ENCODE measurements around the gene VPS50.

GRCh38 chr7:92377660-92378896 is 69.2 kb upstream of the GATAD1 start:
- PRO-cap, result no peak

GRCh38 chr7:92450327-92451020 is 3.2 kb downstream of the GATAD1 start:
- PRO-cap, result no peak

DNA sequence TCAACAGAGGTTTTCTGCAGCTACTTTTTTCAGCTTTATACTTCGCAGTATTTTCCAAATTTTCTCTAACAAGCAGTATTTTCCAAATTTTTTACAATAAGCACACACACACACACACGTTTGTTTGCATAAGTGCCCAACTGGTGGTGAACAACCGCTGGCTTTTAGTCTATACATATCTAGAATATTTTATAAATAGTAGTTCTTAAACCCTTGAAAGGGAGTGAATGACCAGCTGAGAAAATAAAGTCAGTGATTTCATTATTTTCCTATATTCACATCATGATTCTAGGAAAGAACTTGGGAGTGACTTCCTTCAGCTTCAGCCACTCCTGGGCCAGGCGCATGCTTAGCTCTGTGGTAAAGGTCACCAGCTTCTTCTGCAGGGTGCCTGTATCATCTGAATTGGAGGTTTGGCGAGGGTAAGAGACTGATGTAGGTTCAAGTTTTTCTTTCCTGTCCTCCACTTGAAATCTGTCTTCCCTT is 13.6 kb downstream of the GATAD1 start:
- PRO-cap, result no peak

DNA sequence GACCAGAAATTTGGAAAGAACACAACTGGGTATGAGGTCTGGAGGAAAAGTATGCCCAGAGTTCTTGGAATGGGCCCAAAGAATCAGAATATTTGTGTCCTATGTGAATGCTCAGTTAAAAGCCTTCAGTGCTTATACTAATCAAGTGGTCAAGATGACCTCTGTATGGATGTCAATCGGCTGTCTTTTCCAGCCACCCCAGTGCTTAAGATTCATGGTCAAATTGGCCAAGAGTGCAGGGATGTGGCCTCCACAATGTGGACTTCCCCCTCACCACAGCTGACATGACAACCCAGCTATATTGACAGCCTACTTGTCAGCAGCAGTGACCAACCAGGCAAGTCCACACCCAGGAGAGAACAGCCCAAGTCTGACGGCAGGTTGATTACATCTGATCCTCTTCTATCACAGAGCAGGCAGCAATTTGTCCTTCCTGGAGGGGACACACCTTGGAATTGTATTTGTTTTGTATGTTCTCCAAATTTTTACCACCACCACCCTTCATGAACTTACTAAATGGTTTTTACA is 8.2 kb upstream of the ERVW-1 start:
- PRO-cap, result no peak

GRCh38 chr7:92584804-92585429 is 5.3 kb downstream of the FAM133B start:
- PRO-cap, result no peak

GRCh38 chr7:92586510-92586724 is 3.8 kb downstream of the FAM133B start:
- PRO-cap, result no peak

GRCh38 chr7:92634026-92634647 is 43.9 kb upstream of the FAM133B start:
- PRO-cap, result no peak

DNA sequence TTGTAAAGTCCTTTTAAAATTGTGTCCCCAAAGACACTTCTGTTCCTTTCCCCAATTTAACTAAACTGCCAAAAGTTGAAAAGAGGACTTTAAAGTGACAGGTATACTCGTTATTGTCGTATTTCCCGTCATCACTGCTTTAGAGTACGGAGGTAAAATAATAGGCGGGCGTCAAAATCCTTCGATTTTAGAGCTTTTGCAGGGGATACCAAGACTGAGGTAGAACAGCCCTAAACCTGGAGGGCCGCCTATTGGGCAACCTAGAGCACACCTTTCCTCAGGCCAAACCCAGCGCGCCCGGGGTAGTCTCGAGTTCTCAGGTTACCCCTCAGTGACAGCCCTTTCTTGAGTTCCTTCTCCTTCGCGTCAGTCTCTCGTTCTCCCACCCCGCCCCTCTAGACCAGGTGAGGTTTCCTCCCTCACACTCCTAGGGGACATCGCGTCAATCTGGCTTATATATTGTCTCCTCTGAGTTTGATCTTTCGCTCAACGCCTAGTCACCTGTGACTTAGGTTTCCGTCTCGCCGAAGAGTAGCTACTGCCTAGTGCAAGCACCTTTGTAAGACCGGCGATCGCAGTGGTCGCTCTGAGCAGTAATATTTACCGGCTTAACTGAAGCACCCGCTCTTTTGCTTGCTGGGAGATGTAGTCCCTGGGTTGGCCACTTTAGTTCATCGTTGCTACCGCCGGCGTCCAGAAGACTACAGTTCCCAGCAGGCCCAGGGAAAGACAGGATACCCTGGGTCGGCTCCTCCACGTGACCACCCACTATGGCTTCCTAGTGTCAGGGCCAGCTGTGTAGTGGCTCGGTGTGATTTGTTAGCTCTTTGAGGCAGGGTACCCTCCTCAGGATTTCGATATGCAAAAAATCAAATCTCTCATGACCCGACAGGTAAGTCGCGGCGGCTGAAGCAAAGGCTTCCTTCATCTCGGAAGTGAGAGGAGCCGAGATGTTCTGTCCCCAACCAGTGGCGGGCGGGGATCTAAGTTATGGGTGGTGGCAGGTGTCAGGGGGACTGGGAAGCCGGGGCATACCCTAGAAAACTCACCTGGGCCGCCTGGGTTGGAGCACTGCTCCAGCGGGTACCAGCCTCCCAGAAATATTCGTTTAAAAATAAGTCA is at the start of gene VPS50:
Gene VPS50 (plus strand): TSS at position 758 of the 1,122 bp plus-strand sequence.
- PRO-cap, result bidirectional peak, plus-strand start at position 331 of the sequence, minus-strand start at position 397 of the sequence; bidirectional peak, plus-strand start at position 771 of the sequence, minus-strand start at position 533 of the sequence

DNA sequence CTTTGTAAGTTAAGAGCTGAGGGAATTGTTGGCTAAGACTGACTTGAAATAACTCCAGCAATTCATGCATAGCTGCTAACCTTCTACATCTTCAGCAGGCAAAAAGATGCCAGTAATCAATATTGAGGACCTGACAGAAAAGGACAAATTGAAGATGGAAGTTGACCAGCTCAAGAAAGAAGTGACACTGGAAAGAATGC is 174 bp downstream of the GNGT1 start:
- PRO-cap, result no peak

DNA sequence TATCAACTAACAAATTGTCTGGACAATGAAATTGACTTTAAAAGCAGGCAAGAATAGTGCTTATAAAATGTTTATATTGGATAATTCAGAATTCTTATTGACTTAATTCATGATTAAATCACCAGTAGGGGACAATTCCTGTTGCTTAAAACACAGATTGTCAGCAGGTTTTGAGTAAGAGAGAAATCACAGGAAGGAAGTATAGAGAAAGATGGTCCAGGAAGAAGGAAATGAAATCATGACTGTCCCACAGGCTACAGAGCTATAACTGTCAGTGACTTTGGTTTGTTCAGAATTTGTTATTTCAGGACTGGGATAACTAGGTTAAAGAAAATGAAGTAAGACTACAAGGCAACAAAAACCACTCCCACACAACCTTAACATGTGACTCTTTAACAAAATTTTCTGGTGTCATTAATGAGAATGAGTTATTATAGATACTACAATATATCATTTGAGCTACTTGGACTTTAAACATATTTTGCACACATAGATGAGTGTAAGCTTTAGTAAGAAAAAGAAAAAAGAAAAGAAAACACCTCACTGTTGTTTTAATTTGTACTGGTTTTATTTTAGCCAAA is 6.9 kb downstream of the GNGT1 start:
- PRO-cap, result no peak

GRCh38 chr7:94183132-94183922 is 179.2 kb upstream of the BET1 start:
- PRO-cap, result no peak

DNA sequence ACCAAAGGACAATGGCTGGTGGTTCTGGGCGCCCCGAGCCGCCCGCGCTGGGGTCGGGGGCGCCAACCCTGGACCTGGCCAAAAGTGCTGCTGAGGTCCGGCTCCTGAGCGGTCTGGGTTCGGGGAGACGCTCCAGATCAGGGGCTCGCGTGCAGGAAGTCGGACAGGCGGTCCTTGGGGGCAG is 694 bp downstream of the CASD1 start:
- PRO-cap, result bidirectional peak, plus-strand start at position 135 of the sequence, minus-strand start outside the sequence

DNA sequence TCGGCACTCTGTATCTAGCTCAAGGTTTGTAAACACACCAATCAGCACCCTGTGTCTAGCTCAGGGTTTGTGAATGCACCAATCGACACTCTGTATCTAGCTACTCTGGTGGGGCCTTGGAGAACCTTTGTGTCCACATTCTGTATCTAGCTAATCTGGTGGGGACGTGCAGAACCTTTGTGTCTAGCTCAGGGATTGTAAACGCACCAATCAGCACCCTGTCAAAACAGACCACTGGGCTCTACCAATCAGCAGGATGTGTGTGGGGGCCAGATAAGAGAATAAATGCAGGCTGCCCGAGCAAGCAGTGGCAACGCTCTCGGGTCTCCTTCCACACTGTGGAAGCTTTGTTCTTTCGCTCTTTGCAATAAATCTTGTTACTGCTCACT is 50.1 kb upstream of the SGCE start:
- PRO-cap, result no peak

DNA sequence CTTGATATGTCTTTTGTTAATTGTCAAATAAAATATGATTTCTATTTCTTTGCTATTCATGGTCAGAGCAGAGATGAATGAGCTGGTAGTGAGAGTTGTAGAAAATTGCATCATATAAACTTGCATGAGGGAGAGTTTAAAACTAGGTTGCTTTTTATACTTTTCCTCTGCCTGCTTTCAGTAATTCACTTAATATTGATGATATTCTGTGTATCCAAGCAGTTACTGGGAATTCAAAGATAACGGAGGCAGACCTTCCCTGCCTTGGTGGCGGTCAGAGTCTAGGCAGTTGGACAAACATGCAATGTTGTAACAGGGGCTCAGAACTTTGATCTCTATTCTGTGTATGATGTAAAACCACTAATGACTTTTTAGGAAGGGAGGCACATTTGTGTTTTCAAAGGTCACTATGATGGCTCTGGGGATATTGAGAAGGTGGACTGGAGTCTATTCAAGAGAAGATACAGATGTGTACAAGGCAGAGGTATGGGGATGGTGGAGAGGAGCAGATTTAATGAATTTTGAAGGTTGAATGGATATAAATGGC is 5.5 kb upstream of the PON2 start:
- PRO-cap, result no peak

DNA sequence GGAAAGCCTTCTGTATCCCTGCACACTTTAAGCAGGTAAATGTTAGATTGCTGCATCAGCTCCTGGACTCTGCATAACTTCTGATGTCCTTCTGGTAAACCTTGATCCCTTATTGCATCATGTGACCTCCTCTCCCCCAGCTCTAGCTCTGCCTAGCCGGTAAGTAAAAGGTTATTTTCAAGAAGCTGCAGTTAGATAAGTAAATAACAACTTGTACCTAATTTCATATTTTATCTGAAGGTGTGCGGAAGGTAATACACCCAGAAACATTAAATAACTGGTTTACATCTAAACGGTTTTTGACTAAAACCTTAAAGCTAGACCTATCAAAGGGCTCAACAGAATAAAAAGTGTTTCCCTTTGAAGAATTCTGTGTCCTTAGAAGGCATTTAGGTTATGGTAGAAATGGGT is 37.4 kb downstream of the PDK4 start:
- PRO-cap, result no peak

DNA sequence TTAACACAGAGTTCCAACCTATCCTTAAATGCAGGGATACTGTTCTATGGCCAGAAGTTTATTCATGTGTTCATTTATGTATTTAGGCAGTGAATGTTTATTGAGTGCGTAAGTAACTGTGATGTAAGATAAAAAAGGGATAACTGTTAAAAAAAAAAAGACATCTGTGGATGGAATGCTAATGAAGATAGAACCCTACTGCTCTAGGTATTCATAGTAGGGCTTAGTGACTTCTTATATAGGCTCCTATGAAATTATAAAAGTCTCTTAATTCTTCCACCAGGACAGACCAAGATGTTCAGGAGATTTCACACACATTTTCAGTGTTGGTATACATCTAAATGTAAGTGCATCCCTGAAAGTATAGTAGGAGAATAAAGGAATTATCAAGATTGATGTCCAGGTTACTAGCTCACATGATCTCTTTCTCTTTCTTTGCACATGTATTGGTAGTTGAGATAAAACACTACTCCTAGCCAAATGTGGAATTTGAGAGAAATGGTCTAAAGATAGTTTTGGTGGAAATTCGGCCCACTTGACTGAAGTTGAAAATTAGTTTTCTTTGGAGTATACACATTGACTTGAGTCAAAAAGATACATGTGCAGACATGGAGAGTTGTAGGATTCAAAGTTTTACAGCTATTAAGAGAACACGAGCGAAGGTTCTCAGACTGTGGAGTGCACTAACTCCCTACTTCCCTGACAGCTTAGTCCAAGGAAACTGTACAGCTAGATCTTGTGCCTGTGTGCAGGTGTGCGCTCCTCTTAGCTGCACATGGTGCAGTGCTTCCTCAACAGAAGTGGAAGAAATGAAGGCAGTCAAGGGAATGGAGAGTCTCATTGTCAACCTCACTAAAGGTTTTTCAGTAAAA is 14.0 kb downstream of the PDK4 start:
- PRO-cap, result no peak

- PRO-cap, result no peak
Measured at GRCh38 chr7:95584111-95585119, 11.9 kb downstream of the PDK4 start.

DNA sequence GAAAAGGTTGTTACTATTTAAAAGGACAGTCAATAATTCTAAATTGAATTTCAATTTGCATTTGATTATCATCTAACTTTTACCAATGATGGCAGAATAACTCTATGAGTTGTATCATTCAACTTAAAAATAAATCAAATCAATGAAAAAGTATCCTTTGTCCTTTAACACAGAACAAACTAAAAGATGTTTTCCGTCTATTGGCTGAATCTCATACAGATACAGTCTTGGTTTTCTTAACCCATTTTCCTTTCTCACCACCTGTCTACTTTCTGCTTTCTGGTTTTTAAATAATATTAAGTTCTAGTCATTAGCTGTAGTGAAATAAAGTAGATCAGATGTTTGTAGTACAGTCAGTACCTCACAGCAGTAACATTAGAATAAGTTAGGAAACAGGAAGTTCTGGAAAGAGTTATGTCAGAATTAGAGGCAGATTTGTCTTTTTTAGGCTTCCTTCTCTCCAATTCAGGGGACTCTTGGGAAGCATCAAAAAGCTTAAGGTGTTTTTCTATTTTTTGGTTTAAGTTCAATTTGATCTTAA is 8.0 kb downstream of the PDK4 start:
- PRO-cap, result no peak

DNA sequence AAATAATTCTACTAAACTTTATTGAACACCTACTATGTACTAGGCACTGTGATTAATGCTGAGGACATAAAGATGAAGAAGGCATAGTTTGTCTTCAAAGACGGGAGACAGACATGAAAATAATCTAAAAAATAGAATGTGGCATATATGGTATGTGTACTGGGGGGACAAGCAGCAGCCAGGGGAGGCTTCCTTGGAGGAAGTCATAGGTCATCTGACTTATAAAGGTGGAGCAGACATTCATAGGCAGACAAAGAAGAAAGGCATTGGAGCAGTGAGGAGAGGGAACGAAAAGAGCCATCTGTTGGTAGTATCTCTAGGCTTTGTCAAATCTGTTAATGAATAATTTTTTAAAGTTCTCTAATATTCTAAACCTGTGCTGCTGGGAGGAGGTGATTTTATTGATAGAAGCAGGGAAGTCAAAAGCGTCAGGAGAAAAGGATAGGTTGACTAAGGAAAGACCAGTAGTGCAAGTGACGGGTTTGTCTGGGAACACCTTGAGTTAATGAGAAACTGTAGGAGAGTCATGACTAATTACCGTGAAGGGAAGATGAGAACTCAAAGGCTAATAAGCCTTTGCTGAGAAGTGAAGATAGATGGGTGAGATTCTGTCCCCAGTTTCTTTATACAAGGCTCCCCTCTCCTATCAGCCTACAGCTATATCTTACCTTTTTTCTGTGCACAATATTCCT is 4.9 kb upstream of the PDK4 start:
- PRO-cap, result no peak

GRCh38 chr7:95917094-95917471 is 144.7 kb downstream of the DYNC1I1 start:
- PRO-cap, result bidirectional peak, plus-strand start at chr7:95917252, minus-strand start at chr7:95917221

Measured in Metastatic Pancreatic Carcinoma in the Ovary (tissue), 1 donor.